Upper lobe of left lung (tissue), 5 donors: ENCODE measurements around the genes MSX2 and ARL10.

- PRO-cap, 2 experiments = no peak in any of the 2 experiments
- RAMPAGE, long total RNA, 4 experiments = no peak in any of the 4 experiments
Observed at GRCh38 chr5:173988459-173989101, 390 bp upstream of the C5orf47 start.

- PRO-cap, 2 experiments = no peak in any of the 2 experiments
- RAMPAGE, long total RNA, 4 experiments = no peak in any of the 4 experiments
Observed at GRCh38 chr5:174019653-174020185, 25.8 kb upstream of the NSG2 start.

DNA sequence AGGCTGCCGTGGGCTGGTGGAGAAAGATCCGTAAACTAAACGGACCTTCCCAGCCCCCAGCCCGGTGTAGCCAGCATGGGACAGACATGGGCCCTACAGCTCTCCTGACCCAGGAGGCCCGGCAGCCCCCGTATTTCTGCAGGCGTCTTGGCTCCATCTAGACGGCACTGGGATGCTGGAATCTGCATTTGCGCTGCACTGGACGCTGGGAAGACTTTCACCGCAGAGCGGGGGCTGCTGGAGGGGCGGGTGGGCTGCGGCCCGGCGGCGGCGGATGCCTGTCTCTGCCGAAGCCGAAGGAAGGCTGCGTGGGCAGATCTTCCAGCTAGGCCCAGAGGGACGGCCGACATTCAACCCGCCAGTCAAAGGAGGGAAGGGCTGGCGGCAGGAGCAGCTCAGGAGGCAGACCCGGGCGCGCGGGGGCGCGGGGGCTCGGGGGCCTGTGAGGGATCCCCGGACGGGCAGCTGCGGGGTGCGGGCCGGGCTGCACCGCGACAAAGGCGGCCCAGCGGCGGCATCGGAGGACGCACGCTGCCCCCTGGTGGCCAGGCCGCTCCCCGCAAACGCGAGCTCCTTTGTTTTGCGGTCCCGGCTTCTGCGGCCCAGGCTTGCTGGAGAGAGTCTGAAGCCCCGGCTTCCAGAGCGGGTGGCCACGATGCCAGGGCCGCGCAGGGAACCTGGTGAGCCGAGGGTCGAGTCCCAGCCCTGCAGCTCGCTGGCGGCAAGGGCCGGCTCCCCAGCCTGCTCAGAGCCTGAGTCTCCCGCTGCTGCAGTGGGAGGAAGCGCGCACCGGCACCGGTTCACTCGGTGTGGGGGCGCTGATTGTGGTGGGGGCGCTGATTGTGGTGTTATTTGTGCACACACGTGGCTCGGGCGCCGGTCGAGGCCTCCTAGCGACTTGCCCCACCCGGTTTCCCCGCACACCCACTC is 266.4 kb downstream of the NSG2 start:
- PRO-cap, 2 experiments = no peak in any of the 2 experiments
- RAMPAGE, long total RNA, 4 experiments = no peak in any of the 4 experiments

DNA sequence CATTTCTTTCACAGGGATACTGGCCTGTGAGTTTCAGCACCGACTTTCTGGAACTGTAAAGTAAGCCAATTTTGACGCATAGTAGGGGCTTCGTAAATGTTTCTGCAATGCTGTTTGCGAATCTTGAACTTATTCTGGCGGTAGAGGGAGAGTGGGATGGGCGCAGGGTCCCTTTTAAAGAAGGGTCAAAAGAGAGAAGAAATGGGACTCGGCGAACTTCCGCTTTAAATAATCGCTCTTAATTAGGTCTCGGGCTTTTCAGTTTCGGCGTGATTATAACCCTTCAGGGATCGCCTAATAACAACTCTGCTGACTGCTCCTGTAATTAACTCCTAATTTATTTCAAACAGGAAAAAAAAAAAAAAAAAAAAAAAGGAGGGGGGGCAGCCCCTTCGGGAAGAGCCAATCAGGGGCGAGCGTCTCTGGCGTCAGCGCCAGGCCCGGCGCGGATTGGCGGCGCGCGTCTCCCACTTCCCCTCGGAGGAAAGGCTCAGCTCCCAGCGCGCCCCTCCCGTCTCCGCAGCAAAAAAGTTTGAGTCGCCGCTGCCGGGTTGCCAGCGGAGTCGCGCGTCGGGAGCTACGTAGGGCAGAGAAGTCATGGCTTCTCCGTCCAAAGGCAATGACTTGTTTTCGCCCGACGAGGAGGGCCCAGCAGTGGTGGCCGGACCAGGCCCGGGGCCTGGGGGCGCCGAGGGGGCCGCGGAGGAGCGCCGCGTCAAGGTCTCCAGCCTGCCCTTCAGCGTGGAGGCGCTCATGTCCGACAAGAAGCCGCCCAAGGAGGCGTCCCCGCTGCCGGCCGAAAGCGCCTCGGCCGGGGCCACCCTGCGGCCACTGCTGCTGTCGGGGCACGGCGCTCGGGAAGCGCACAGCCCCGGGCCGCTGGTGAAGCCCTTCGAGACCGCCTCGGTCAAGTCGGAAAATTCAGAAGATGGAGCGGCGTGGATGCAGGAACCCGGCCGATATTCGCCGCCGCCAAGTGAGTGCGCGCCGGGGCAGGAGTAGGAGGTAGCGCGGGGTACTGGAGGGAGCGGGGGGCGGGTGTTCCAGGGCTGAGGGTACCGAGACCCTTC is at the start of gene MSX2:
Gene MSX2, plus strand, starts transcription at position 520 of the 1,070 bp plus-strand sequence.
- PRO-cap, 2 experiments = peak in 2 of 2 experiments; most common plus-strand start position 535 of the sequence (in 2)
- RAMPAGE, long total RNA, 4 experiments = no peak in any of the 4 experiments

GRCh38 chr5:174725133-174725495 is 732 bp downstream of the MSX2 start:
- PRO-cap, 2 experiments = no peak in any of the 2 experiments
- RAMPAGE, long total RNA, 4 experiments = no peak in any of the 4 experiments

GRCh38 chr5:174987784-174988095 is 263.4 kb downstream of the MSX2 start:
- PRO-cap, 2 experiments = no peak in any of the 2 experiments
- RAMPAGE, long total RNA, 4 experiments = no peak in any of the 4 experiments

DNA sequence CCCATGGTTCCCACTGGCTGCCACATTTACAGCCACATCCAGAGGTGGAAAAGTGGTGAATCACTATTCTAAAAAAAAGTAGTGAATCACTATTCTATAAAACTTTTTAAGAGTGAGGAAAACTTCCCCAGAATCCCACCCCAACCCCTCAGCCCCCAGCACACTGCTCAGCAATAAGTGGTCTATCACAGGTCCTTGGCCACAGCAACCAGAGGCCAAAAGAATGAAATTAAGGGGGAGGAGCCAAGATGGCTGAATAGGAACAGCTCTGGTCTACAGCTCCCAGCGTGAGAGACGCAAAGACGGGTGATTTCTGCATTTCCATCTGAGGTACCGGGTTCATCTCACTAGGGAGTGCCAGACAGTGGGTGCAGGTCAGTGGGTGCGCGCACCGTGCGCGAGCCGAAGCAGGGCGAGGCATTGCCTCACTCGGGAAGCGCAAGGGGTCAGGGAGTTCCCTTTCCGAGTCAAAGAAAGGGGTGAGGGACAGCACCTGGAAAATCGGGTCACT is 46.4 kb downstream of the DRD1 start:
- PRO-cap, 2 experiments = no peak in any of the 2 experiments
- RAMPAGE, long total RNA, 4 experiments = no peak in any of the 4 experiments

DNA sequence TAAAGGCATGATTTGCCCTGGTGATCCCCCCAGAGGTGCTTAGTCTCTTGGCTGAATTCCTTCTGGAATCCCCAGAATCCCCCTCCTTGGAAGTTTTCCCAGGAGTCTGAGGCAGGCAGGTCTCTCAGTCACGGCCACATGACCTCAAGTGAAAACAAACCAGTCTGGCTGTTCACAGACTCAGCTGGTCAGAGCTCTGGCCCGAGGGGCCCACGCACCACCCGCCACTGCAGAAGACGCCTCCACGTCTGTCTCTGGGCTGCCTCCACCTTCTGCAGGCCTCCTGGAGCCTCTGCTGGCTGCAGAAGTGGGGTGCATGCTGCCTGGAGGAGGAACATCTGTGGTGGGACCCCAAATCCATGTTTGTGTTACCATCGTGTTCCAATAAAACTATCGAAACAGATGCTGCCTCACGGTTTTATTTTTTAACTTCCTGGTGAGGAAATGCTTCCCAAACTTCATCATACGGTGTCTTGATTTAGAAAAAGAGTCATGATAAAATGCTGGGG is 52.5 kb downstream of the HRH2 start:
- PRO-cap, 2 experiments = no peak in any of the 2 experiments
- RAMPAGE, long total RNA, 4 experiments = no peak in any of the 4 experiments

- PRO-cap, 2 experiments = no peak in any of the 2 experiments
- RAMPAGE, long total RNA, 4 experiments = no peak in any of the 4 experiments
Observed at GRCh38 chr5:175861100-175861831, 10.1 kb upstream of the CPLX2 start.

- PRO-cap, 2 experiments = no peak in any of the 2 experiments
- RAMPAGE, long total RNA, 4 experiments = no peak in any of the 4 experiments
Observed at GRCh38 chr5:176344774-176345609, 16.6 kb downstream of the KIAA1191 start.

DNA sequence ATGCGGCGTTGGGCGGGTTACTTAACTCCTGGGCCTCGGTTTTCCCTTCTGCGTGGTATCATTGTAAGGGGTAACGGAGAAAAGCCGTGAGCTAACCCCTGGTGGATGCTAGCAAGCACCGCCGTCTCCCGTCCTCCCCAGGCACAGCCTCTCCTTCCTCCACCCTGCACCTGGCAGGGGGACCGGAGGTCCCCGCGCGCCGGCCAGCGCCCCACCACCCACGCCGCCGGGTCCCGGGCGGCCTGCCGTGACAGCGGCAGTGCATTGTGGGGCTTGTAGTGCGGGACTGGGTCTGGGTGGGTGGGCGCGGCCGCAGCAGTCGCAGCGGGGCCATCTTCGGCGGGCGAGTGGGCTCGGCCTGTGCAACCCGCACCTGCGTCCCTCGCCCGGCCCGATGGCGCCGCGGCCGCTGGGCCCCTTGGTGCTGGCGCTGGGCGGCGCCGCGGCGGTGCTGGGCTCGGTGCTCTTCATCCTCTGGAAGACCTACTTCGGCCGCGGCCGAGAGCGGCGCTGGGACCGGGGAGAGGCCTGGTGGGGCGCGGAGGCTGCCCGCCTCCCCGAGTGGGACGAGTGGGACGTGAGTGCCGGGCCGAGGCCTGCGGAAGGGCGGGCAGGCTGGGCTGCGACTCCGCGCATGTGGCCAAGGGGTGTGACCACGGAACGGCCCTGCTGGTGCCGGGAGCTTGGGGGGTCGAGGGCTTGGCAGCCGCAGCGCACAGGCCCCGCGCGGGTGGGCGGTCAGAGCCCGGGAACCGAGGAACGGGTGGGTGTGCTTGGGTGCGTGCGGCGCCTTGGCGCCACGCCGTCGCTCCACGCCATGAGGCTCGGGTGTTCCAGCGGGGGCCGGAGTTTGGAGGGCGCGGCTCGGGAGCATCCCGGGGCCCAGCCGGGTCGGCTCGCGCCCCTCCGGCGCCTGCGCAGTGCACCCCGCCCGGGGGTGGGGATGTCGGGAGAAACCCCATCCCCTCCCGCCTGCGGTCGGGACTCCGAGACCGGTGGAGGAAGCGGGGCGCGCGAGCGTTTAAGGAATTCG is at the start of gene ARL10:
Gene ARL10, plus strand, starts transcription at position 318 of the 1,033 bp plus-strand sequence.
- PRO-cap, 2 experiments = peak in 2 of 2 experiments; most common plus-strand start position 291 of the sequence (in 1); most common minus-strand start position 249 of the sequence (in 2)
- RAMPAGE, long total RNA, 4 experiments = no peak in any of the 4 experiments

- PRO-cap, 2 experiments = peak in 1 of 2 experiments; most common plus-strand start chr5:176370218 (in 1)
- RAMPAGE, long total RNA, 4 experiments = no peak in any of the 4 experiments
Observed at GRCh38 chr5:176370184-176370905, 5.1 kb downstream of the ARL10 start.

DNA sequence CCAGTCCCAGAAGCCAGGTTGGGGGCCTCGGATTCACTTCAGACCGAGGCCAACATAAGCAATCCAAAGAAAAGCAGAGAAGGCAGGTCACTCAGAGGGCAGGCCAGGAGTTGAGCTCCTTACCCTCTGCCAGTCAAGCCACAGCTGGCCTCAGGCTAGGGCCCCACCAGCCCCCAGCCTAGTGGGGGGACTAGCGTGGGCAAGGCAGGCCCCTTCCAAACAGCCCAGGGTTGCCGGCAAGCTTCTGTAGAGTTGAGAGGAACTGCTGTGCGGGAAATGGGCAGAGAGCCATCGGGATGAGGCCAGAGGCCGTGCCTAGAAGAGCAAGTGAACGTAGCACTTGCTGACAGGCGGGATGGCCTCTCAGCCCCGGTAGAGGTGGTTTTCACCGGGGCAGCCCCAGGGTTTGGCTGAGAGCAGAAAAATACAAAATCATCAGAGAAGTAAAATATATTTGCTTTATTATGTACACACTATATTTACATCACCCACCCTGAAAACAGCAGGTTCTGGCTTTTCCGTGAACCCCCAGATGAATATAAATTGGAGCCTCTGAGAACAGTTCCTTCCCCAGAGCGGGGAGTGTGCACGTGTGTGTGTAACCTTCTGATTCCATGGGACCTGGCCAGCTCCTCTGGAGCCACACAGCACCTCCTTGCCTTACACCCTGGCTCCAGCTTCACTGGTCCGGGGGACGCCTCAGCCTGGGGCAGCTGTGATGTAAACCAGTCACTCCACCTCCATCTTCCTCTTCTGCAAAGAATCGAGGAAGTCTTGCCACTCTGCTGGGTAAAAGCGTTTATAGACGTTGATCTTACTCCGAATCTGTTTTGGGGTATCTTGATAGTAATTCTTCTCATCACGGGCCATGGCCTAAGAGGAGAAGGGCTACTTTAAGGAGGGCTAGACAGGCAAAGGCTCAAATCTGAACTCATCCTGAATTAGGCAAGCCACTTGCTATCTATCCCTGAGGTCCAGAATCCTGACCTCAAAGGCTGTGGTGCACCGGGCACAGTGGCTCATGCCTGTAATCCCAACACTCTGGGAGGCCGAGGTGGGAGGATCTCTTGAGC is 4.6 kb downstream of the NOP16 start:
- PRO-cap, 2 experiments = no peak in any of the 2 experiments
- RAMPAGE, long total RNA, 4 experiments = no peak in any of the 4 experiments

GRCh38 chr5:176385009-176386147 is 3.0 kb downstream of the NOP16 start:
- PRO-cap, 2 experiments = no peak in any of the 2 experiments
- RAMPAGE, long total RNA, 4 experiments = no peak in any of the 4 experiments

GRCh38 chr5:176394882-176395662 is 6.5 kb downstream of the HIGD2A start:
- PRO-cap, 2 experiments = no peak in any of the 2 experiments
- RAMPAGE, long total RNA, 4 experiments = no peak in any of the 4 experiments

DNA sequence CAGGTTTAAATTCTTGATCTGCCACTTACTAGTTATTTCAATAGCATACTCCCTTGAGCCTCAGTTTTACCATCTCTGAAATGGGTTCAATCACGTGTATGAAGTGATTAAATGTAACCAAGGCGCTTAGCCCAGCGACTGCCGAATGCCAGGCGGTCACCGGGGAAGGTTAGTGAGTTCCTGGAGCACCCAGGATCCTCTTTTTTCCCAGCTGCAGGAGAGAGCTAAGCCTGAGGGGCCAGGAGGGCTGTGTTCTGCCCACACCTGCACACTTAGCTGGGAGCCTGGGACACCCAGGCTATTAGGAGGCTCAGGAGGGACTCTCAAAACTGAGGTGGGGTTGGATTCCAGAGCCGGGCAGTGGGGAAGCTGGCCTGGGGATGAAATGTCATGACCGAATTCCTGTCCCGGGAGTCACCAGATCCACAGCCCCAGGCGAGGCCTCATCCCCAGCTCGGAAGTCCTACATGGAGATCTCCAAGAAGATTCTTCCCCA is 731 bp downstream of the CLTB start:
- PRO-cap, 2 experiments = peak in 1 of 2 experiments; most common plus-strand start position 399 of the sequence (in 1)
- RAMPAGE, long total RNA, 4 experiments = no peak in any of the 4 experiments

GRCh38 chr5:176436583-176437074 is 11.6 kb upstream of the FAF2 start:
- PRO-cap, 2 experiments = no peak in any of the 2 experiments
- RAMPAGE, long total RNA, 4 experiments = no peak in any of the 4 experiments

DNA sequence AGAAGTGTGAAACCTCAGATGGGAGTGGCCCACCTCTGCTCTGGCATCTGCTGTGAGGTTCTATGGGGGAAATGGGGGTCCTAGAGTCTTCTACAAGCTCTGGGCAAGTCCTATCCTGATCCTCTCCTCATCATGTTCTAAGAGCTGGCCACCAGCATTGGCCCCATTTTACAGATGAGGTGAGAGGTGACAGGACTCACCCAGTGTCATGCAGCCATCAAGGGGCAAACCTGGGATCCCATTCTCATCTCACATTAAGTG is 3.9 kb upstream of the RNF44 start:
- PRO-cap, 2 experiments = no peak in any of the 2 experiments
- RAMPAGE, long total RNA, 4 experiments = no peak in any of the 4 experiments

GRCh38 chr5:176619316-176619657 is 9.3 kb upstream of the GPRIN1 start:
- PRO-cap, 2 experiments = no peak in any of the 2 experiments
- RAMPAGE, long total RNA, 4 experiments = no peak in any of the 4 experiments

GRCh38 chr5:176621609-176622013 is 8.7 kb downstream of the SNCB start:
- PRO-cap, 2 experiments = no peak in any of the 2 experiments
- RAMPAGE, long total RNA, 4 experiments = no peak in any of the 4 experiments